SK-N-MC (cell line): ENCODE results near the genes MRPL3, UBA5 and CDV3.

- RRBS, result no CpG with 5 or more reads among the region's 3 CpGs
Measured at GRCh38 chr3:130963844-130964420, 62.7 kb downstream of the ASTE1 start.

- RRBS, result no CpG with 5 or more reads among the region's 1 CpG
Measured at GRCh38 chr3:131004513-131005142, 22.0 kb downstream of the ASTE1 start.

DNA sequence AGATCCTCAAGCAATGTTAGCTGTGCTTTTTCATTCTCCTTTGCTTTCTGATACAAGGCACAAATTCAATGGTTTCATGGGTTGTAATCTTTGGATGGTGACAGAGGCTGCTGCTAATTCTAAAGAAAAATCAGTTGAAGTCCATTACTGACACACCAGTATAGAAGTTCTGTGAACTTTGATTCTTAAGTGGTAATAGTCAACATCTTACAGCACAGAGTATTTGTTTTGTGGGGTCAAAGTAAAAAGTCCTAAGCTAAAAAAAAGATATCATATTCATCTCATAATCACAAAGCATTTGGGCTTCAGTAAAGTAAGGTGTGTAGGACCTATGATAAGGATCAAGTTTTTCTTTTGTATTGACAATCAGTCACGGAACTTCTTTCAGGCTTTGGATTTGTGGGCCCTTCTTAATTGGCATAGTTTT, 1.1 kb downstream of the ASTE1 start:
- RRBS, result no CpG with 5 or more reads among the region's 1 CpG

DNA sequence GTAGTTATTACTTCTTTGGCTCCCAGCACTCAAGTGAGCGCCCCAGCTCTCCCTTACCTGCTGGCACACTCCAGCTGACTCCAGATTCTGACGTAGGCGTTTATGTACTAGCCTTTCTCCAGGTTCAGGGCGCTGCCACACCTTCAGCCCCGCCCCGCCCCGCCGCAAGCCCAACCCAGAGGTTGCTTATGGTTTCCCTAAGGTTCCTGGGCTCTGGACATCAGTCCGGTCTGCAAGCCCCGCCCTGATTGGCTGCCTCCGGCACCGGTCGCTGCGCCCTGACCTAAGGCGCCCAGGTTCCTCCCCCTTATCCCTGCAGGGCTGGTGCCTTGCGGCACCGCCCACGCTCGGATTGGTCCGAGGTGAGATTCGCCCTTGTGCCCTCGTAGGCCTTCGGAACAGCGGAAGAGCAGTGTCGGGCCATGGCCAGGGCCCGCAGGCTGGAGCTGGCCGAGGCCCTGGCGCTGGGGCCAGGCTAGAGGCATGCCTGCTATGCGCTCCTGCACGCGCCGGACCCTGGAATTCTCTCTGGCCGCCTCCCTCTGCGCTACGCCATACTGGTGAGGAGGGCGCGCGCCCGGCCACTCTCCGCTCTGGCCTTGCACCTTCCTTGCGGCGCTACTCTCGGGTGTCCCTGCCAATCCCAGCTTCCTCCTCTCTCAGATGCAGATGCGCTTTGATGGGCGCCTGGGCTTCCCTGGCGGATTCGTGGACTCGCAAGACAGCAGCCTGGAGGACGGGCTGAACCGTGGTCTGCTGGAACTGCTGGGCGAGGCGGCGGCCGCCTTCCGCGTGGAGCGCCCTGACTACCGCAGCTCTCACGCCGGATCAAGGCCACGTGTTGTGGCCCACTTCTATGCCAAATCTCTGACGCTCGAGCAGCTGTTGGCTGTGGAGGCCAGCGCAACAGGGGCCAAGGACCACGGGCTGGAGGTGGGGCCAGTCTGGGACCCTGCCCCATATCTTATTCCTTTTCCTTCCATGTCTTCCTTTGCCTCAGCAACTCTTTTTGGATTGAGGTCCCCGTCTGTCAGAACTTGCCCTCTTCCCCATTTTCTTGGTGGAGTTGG, 19.7 kb upstream of the NUDT16 start:
- RRBS, result 85% methylated on average over 2 of the region's 66 CpGs

- RRBS, result 86% methylated on average over 5 of the region's 28 CpGs
Measured at GRCh38 chr3:131380699-131381656, 596 bp upstream of the NUDT16 start.

GRCh38 chr3:131387501-131388158, 6.1 kb downstream of the NUDT16 start:
- RRBS, result no CpG with 5 or more reads among the region's 3 CpGs

- RRBS, result 1% methylated on average over 7 of the region's 49 CpGs
Measured at GRCh38 chr3:131502470-131503297, at the start of gene MRPL3. Gene MRPL3, minus strand, starts transcription at chr3:131502971.

- RRBS, result no CpG with 5 or more reads among the region's 4 CpGs
Measured at GRCh38 chr3:132303379-132303787, 13.8 kb upstream of the ACP3 start.

DNA sequence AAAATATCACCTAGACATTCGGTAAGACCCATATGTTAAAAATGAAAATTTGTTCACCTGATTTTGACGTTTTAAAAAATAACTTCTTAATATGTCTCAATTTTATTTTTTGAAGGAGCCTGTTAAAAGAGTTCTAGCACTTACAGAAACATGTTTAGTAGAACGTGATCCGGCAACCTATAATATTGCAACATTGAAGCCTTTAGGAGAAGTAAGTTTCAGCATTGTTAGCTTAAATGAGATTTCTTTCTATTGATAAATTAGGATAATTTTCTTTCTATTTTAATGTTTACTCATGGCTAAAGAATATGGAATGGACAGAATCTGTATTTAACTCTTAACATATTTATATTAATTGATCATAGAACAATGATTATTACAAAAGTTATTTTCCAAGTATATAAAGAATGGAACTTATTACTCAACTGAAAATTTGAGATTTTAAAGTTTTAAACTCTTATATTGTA, 36.2 kb downstream of the DNAJC13 start:
- RRBS, result no CpG with 5 or more reads among the region's 4 CpGs

- RRBS, result 2% methylated on average over 17 of the region's 65 CpGs
Measured at GRCh38 chr3:132660147-132661004, at the start of gene UBA5. Gene UBA5, plus strand, starts transcription at chr3:132660329.

DNA sequence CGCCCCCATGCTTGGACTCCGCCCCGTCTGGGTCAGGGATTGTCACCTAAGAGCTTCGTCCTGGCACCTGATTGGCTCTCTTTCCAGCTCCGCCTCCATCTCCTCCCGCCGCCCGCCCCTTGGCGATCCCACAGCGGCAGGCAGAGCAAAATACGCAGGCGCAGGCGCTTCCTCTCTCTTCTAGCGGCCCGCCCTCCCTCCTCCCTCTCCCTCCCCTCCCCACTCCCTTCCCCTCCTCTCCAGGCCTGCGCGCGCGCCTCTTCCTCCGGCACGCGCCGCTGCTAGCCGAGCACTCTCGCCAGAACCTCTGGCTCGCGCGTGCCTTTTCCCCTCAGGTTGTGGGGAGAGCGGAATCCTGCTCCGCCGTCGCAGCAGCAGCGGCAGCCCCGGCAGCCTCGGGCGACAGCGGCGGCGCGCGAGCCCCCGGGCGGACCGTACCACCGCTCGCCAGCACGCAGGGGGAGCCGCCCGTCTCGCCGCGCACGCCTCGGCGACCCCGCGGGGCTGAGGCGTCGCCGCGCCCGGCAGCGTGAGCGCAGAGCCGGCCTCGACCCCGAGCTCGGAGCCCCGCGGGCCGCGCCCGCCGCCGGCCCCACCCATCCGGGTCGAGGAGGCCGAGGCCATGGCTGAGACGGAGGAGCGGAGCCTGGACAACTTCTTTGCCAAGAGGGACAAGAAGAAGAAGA, at the start of gene CDV3:
TSS of gene CDV3 (plus strand) at position 264 of the 686 bp plus-strand sequence.
- RRBS, result under 1% methylated on average over 27 of the region's 80 CpGs

GRCh38 chr3:133742271-133743293, 3.6 kb upstream of the TF start:
- RRBS, result no CpG with 5 or more reads among the region's 10 CpGs

DNA sequence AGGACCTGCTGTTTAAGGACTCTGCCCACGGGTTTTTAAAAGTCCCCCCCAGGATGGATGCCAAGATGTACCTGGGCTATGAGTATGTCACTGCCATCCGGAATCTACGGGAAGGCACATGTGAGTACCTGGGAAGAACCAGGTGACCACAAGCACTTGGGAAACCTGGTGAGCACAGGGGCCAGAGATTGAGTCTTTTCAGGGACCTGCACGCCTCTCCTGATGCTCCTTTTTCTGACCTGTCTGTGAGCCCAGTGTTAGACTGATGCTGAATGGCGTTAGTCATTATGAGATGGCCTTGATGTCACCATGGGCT, 11.6 kb downstream of the TF start:
- RRBS, result no CpG with 5 or more reads among the region's 5 CpGs

GRCh38 chr3:133760911-133761389, 14.8 kb downstream of the TF start:
- RRBS, result no CpG with 5 or more reads among the region's 2 CpGs

GRCh38 chr3:134028382-134029197, 1.1 kb downstream of the SLCO2A1 start:
- RRBS, result no CpG with 5 or more reads among the region's 20 CpGs

DNA sequence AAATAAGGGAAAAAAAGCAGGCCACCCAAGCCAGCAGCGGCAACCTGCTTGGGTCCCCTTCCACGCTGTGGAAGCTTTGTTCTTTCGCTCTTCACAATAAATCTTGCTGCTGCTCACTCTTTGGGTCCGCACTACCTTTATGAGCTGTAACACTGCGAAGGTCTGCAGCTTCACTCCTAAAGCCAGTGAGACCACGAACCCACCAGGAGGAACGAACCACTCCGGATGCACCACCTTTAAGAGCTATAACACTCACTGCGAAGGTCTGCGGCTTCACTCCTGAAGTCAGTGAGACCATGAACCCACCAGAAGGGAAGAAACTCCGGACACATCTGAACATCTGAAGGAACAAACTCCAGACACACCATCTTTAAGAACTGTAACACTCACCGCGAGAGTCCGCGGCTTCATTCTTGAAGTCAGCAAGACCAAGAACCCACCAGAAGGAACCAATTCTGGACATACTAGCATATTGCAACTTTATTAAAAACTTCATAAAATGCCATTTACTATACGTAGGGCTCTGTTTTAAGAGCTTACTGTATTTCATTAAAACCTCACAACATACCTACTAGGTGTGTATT, 50.5 kb downstream of the RYK start:
- RRBS, result no CpG with 5 or more reads among the region's 16 CpGs

DNA sequence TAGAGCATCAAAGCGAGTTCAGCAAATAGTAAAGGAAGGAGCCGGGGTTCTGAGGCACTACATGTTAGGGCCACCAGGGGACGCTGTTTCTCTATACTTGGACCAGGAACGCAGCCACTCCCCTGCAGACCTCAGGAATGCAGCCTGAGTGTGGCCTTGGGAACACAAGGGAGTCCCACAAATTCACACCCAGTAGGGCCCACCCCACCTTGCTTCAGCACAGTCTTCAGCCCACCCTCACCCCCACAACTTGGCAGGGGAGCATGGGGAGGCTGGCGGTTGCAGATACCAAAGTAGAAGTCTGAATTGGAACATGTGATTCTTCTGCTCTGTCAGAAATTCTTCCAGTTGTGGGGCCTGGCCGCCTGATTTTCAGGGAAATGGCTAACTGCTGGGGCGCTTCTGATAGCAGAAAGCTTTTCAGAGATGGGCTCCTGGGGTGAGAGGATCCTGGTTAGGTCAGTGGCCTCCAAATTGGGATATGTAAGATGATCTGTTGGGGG, 57.9 kb upstream of the RYK start:
- RRBS, result no CpG with 5 or more reads among the region's 7 CpGs

GRCh38 chr3:134312432-134313209, 61.6 kb downstream of the AMOTL2 start:
- RRBS, result 86% methylated on average over 16 of the region's 47 CpGs

DNA sequence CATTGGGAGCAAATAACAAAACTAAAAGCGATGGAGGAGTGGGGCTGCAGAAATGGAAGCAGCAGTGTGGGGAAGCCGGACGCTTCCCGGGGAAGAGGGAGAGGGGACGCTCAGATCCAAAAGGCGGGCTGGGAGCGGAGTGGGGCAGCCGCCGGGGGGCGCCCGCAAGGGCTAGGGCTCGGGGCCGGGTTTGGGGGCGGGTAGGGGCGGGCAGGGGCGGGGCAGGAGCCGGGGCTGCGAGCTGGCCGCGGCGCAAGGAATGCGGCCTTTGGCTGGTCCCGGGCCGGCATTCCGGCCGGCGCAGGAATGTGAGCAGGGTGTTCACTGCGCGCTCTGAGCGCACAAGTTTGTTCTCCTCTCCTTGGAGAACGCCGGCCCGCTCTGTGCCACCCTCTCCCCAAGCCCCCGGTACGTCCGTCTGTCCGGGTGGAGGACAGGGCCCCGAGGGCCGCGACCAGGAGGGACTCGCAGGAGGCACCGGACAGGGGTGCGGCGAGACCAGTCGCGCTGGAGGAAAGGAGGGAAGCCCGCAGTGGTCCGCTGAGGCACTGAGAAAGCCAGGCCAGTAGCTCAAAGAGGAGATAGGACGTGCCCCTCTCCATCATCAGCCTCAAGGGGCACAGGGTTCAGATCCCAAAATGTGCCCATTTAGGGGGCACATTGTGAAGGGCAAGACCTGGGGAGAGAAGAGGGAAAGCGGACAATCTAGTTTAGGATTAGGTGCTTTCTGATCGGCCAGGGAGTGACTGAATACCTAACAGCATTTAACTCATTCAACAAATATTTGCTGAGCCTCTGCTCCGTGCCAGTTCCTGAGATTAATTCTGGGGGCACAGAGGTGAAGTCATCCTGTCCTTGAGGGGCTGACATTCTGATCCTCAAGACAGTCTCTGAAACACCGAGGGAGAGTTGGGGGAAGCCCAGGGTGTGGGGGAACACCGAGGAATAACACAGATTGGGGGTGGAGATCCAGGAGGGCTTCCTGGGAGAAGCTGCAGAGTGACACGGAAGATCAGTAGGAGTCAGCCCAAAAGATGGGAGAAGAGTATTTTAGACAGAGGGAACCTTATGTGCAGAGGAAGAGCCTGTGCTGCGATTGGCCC, 60.7 kb downstream of the AMOTL2 start:
- RRBS, result 92% methylated on average over 30 of the region's 56 CpGs